ENCODE measurements around the gene IGSF5.

DNA sequence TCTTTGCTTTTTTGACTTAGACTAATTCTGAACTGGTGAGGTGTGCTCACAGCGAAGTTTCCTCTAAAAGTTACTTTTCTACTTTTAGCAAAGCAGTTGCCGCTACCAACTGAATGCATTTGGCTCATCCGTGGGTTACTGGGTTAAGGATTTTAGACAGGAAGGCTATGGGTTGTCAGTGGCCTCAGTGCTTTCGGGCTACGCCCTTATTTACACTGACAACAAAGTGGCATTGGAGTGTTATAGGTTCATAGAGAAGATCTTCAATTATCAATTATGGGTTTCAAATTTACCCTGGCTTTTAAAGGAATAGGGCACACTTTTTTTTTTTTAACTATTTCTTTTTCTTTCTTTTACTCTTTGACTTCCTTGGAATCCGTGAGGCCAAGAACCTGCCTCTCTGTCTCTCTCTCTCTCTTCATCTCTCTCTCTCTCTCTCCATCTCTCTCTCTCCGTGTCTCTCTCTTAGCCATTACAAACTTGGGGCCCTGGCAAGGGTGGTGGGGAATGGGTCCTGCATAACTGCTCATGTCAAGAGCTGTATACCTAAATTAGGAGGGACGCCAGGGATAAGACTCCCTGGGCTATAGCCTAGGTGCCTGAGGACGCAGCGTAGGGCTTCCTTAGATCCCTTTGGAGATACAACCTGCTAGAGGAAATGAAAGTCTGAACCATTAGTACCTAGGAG, at the start of gene IGSF5:
Gene IGSF5 (plus strand): TSS at position 447 of the 688 bp plus-strand sequence.
- PRO-cap, result no peak

DNA sequence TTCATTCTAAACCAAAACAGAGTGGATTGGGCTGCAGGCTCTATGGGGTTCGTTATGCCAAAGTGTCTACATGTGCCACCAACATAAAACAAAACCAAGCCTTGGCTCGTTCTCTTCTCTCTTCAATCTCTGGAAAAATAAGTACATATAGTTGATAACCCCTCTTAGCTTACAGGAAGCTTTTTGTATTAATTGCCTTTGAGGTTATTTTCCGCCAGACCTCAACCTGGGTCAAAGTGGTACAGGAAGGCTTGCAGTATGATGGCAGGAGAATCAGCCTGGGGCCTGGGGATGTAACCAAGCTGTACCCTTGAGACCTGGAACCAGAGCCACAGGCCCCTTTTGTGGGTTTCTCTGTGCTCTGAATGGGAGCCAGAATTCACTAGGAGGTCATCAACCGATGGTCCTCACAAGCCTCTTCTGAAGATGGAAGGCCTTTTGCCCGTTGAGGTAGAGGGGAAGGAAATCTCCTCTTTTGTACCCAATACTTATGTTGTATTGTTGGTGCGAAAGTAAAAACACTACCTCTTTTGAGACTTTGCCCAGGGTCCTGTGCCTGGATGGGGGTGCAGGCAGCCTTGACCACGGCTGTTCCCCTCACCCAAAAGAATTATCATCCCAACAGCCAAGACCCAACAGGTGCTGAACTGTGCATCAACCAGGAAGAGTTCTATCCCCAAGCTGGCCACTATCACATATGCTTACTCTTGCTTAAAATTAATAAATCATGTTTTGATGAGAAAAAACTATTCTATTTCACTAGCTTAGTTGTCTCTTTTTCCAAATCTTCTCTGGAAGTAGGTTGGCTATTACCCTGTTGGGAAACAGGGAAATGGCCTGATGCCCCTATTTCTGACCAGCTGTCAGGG, 40.5 kb upstream of the FAM3B start:
- PRO-cap, result no peak

GRCh38 chr21:41322046-41322636, 5.5 kb downstream of the FAM3B start:
- PRO-cap, result no peak

DNA sequence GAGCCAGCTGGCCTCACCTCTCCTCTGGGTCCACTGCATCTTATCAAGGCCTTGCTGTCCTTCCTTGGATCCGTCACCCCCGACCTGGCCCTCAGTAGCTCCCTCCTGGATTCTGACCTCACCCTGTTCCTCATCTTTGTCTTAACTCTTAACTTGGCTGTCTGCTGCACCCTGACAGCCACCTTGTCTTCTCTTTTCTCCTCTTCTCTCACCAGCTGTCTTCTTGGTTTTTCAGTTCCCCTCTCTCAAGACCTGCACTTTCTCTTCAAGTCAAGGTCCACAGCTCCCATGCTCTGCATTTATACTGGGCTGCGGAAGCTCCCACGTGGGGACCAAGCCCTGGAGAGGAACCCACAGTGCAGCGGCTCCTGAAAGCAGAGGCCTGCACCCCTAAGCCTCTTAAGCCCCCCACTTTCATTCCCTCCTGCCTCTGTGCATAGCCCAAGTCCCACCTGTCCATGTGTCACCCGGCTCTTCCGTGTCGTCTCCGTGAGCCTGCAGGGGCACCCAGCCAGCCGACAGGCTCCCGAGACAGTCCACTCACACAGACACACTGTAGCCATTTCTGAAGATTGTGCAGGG, 6.0 kb downstream of the MX2 start:
- PRO-cap, result no peak

DNA sequence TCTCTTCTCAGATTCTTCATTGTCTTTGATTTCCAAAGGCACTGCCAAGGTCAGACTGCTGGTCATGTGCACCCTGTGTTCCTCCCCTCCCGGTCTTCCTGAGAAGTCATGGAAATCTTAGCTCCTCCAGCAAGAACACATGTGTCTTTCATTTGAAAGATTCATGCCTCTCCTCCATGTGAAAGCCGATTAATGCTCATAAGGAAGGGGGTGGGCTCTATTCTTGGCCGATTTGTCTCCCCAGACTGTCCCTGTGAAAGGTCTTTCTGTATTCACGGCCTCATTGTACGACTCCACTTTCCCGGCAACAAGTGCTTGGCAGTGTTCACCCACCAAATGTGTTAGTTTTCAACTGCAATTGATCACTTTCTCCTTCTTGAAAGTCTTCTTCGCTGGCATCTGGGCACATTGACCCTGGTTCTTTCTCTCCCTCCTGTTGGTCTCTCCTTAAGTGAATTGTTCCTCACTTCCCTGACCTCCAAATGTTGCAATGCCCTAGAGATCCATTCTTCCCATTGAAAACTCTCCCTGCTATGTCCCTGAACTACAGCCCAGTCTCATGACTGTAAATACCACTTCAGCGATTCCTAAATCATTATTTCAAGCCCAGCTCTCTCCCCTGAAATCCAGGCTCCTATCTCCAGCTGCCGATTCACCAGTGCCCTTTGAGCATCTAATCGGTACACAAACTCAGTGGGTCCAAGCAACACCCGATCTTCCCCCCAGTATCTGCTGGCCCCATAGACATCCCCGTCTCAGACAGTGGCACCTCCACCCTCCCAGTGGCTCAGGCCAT, 25.5 kb downstream of the MX2 start:
- PRO-cap, result no peak

DNA sequence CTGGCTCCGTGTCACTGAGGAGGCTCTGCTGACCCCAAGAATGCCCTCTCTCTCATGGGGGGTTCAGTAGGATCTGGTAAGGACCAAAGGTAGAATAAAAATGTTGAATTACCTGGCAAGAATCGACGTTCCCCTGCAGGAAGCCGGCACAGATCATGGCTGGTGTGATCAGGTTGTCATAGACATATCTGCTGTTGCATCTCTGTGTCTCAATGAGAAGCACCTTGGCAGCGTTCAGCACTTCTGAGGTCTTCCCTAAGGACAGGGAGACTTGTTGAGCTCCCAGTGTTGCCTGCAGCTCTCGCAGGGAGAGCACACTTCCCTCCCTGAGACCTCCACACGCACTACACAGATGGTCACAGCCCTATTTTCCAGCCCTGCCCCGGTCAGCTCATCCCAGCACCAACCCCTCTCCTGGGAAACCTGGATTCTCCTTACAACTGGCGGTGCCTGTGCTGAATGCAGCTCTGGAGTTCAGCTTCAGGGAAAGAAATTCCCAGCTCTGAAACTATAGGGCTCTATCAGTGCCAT, 39.6 kb downstream of the TMPRSS2 start:
- PRO-cap, result no peak

DNA sequence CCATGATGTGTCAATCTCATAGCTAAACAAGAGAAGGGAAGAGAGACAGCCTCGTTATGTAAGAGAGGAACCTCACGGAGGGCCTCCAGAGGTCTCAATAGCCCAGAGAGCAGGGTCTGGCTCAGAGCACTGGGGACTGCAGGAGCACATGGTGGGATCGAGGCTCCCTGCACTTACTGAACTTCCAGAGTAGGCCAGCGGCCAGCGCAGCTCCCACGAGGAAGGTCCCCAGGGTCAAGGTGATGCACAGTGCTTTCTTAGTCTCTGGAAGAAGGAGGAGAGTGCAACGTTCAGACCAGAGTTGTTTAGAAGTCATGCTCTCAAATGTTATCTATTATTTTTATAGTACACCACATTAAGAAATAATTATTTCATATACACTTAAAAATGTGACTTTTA, 18.6 kb downstream of the TMPRSS2 start:
- PRO-cap, result no peak

DNA sequence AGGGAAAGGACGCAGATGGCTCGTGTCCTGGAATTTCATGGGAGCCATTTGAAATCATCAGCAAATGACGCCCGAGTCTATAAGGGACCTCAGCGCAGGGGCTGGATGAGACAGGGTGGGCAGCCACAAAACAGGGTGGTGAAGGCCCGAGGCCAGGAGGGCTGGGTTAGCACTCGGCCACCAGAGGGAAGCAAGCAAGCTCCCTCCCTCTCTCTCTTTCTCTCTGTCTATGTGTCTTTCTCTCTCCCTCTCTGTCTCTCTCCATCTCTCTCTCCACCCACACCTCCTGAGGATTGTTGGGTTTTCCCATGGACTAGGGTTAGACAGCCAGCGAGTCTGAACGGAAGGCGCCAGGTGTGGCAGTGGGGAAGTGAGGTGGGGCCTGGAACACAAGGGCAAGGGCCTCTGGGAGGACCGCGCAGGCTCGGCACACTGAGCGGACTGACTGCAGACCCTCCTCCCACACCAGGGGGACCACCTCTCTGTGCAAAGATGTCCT, 73.7 kb upstream of the TMPRSS2 start:
- PRO-cap, result no peak

DNA sequence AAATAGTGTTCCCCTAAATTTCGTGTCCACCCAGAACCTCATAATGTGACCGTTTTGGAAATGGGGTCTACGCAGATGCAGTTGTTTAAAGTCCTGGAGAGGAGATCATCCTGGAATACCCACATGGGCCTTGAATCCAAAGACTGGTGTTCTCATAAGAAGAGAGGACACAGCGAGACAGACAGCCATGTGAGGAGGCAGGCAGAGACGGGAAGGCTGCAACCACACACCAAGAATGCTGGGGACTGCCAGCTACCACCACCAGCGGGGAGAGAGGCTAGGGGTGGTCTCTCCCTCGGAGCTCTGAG, 99.1 kb upstream of the TMPRSS2 start:
- PRO-cap, result no peak

- PRO-cap, result no peak
Observed at GRCh38 chr21:41706083-41706549, 60.7 kb downstream of the RIPK4 start.

DNA sequence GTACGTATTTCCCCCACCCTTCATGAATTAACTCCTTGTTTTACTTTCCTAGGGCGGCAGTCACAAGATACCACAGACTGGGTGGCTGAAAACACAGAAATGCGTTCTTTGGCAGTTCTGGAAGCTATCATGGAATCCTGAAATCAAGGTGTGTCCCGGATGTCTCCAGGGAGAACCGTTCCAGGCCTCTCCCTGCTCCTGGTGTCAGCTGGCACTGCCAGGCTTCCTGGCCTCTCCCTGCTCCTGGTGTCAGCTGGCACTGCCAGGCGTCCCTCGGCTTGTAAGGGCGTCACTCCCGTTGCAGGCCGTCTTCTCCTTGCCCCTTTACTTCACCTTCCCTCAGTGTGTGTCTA, 55.2 kb downstream of the RIPK4 start:
- PRO-cap, result no peak

DNA sequence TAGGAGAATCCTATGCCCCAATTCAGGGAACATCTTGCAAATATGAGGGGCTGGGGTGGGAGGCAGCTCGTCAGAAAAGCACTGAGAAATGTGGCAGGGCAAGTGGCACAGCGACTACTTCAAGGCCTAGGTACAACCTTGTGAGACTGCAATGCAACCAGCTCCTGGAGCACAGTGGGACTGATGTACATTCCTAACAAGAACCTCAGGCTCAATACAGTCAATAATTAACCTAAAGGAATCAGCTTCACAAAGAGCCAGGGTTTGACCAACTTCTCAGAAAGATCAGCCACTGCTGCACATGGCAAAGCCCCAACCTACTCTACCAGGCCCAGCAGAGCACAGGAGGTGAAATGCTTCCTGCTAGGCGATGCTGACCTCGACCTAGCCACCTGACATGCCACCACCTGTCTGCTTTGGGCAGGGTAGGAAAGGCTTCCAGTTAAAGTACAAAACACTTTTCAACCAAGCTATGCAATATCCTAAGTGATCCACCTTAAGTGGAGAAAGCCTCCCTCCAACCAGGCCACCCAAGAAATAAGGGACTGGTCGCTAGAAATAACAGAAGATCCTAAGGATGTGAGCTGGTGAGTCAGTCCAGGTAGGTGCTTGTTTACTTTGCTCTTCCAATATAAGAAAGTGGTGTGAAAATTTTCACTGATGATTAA, 2.2 kb downstream of the RIPK4 start:
- PRO-cap, result no peak

DNA sequence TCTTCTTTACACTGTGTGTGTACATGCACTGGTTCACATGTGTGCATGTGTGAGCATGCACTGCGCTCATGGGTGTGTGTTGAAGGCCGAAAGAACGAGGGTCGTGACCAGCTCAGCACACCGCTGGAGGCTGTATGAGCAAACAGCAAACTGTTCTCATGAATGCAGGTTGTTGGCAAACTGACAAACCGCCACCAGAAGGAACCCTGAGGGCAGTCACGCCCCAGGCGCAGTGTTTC, 16.5 kb upstream of the RIPK4 start:
- PRO-cap, result no peak

GRCh38 chr21:41873716-41874449, 5.3 kb downstream of the PRDM15 start:
- PRO-cap, result unidirectional peak, plus-strand start at chr21:41874161

GRCh38 chr21:42000173-42000892, 9.8 kb downstream of the ZBTB21 start:
- PRO-cap, result no peak

DNA sequence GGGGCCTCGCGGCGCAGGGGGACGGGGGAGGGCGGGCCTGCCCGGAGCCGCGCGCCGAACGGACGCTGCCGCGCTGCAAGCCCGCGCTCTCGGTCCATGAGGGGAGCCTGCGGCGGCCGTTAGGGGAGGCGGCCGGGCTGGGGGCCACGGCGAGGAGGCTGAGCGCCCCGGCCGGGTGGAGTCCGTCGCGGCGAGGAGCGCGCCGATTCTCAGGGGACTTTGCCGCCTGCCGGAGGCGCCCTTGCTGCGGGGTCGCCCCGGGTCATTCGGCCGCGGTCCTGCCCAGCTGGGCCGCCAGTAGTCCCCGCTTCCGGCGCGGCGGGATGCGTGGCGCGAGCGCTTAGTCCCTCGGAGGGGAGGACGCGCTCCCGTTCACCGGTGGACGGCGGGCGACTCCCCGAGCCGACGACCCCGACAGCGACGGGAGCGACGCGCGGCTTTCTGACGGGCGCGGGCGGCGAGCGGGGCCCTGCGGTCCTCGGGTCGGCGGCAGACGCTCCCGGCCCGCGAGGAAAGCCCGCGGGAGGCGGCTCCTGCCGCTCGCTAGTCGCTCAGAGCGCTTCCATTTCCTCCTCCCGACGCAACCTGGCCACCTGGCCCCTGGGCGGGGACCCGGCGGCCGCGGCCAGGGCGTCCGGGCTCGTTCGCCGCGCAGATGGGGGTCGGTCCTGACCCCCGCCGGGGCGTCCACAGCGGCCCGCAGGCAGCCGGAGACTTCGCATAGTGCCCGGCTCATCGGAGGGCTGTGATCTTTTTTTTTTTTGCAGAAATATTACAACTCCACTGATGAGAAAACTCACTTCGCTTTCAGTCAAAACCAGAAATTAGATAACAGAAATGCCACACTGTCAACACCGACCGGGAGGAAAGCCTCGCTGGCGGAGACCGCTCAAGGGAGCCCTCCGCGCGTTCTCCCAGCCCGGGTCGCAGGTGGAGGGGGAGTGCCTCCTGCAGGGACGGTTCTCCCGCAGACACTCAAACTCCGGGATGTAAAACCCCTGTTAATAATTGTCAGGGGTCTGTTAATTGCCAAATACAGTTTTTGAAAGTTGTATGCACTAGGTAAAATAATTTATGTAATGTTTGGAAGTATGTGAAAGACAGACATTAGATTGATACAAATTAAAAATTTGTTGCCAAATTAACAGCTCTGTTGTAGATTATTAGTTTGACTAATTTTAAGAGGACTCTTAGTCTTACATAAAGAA, 698 bp upstream of the ZBTB21 start:
- PRO-cap, result bidirectional peak, plus-strand start at position 44 of the sequence, minus-strand start outside the sequence

- PRO-cap, result no peak
Observed at GRCh38 chr21:42012087-42013036, 2.2 kb upstream of the ZBTB21 start.

- PRO-cap, result no peak
Observed at GRCh38 chr21:42097823-42098180, 26.7 kb downstream of the UMODL1 start.

- PRO-cap, result no peak
Observed at GRCh38 chr21:42188122-42188754, 30.7 kb upstream of the ABCG1 start.

GRCh38 chr21:42225580-42226230, 6.8 kb downstream of the ABCG1 start:
- PRO-cap, result no peak